Kidney epithelial cell (primary cell): ENCODE data around the genes HTR1F and PROS1.

DNA sequence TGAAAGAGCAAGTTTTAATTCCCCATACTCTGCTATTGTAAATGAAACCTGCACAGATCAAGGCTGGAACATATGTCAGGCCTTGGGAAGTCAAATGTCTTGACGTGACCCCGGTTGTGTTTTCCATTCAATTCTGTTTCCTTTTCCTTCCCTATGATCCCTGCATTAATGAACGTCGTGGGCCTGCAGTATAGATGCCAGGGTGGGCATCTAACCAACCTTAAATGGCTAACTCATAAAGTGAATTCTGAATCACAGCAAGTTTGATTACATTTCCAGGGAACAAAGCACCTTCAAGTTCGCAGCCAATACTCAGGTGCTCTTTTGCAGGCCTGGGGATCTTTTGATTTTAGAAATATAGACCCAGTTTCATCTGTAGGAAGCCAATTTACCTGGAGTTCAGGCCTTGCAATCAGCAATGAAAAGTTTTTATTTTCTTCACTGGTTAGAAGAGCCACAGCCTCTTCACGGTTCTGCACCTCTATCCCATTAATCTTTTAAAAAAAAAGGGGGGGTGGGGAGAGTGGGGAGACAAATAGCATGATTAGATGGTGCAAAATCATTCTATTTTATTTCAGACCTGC is 237.1 kb downstream of the PDZRN3 start:
- RAMPAGE, long total RNA, result no peak
- RRBS, result no CpG with 5 or more reads among the region's 6 CpGs

- RAMPAGE, long total RNA, result no peak
- RRBS, result no CpG with 5 or more reads among the region's 13 CpGs
These were observed 113.2 kb downstream of the PDZRN3 start for GRCh38 chr3:73511537-73511985.

DNA sequence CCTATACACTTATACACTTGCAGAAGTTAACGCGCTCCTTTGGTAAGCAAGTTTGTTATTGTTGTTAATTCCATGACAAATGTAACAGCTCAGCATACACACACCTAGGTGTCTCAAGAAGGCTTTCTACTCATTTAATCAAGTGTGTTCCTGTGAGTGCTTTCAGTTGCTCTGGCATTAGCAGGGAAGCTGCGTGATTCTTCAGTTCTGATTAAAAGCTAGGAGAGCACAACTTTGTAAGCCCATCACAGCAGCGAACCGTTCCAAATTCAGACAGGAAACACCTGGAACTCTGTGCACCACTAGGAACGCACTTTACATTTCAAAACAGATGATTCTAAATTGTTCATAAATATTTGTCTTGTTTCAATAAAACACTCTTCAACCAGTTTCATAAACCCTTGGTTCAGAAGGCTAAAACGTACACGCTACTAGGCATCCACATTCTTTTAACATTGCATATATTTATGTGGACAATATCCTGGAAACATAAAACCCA is 112.7 kb downstream of the PDZRN3 start:
- RAMPAGE, long total RNA, result no peak
- RRBS, result no CpG with 5 or more reads among the region's 8 CpGs

DNA sequence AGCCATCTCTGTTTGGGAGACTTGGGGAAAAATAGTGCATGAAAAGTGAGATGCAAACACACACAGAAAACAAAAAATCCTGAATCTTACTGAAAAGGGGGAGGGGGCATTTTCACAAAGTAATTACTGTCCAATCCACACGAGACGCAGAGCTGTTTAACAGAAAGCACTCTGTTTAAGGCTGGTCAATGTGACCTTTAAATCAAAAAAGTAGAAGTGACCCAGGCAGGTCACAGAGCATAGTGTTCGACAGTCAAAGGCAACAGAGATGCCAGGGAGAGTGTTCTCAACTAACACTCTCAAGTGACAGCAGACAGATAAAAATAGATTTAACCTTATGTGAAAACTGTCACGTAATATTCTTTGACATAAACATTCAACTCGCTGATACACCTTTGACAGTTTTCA is 15.6 kb downstream of the PDZRN3 start:
- RAMPAGE, long total RNA, result no peak
- RRBS, result no CpG with 5 or more reads among the region's 5 CpGs

DNA sequence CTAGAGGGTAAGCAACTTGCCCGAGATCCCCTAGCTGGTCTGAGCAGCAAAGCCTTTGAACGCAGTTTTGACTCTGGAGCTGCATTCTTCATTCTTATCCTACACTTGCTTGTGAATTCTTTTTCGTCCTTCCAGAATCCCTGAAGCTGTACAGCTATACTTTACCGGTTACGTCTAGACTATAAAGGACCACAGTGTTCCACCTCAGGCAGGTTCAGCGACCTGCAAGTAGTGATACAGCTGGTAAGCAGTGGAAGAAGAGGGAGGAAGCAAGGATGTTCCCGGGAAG is 1.1 kb downstream of the PDZRN3 start:
- RAMPAGE, long total RNA, result no peak
- RRBS, result no CpG with 5 or more reads among the region's 7 CpGs

DNA sequence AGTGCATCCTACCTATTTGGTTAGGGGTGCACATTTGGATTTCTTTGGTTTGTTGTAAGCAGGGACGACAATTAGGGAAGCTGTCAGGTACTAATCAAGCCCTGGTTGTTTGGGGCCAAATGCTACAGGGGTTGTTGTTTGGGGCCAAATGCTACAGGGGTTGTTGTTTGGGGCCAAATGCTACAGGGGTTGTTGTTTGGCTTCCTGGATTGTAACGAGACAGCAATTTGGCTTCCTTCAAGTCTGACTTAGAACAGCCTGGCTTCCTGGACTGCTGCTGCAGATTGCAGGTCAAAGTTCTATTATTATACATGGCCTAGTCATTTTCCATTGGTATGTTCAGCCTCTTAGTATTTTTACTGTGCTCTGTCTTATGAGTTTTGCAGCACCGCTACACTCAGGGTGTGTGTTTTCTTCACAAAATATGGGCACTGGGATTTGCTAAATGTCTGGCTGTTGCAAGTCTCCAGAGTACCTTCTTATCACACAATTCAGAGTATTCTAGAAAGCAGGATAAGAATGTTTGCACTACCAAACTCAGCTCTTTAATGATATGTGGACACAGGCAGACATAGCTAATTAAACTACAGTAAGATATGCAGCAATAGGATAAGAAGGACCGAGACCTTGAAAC is 202.9 kb upstream of the PDZRN3 start:
- RAMPAGE, long total RNA, result no peak
- RRBS, result no CpG with 5 or more reads among the region's 4 CpGs

GRCh38 chr3:74643664-74644143 is 29.2 kb upstream of the CNTN3 start:
- RAMPAGE, long total RNA, result no peak
- RRBS, result no CpG with 5 or more reads among the region's 5 CpGs

GRCh38 chr3:75396134-75396737 is 267.9 kb upstream of the FRG2C start:
- RAMPAGE, long total RNA, result no peak
- RRBS, result 10% methylated on average over 2 of the region's 42 CpGs

GRCh38 chr3:75502042-75502497 is 162.1 kb upstream of the FRG2C start:
- RAMPAGE, long total RNA, result no peak
- RRBS, result no CpG with 5 or more reads among the region's 7 CpGs

- RAMPAGE, long total RNA, result no peak
- RRBS, result no CpG with 5 or more reads among the region's 5 CpGs
These were observed 183.7 kb downstream of the GBE1 start for GRCh38 chr3:81577802-81578132.

GRCh38 chr3:81758646-81759223 is 2.7 kb downstream of the GBE1 start:
- RAMPAGE, long total RNA, result no peak
- RRBS, result no CpG with 5 or more reads among the region's 5 CpGs

- RAMPAGE, long total RNA, result no peak
- RRBS, result no CpG with 5 or more reads among the region's 20 CpGs
These were observed 1.1 kb downstream of the CADM2 start for GRCh38 chr3:84959756-84960499.

GRCh38 chr3:86175436-86176164 is 815.3 kb downstream of the VGLL3 start:
- RAMPAGE, long total RNA, result no peak
- RRBS, result no CpG with 5 or more reads among the region's 3 CpGs

DNA sequence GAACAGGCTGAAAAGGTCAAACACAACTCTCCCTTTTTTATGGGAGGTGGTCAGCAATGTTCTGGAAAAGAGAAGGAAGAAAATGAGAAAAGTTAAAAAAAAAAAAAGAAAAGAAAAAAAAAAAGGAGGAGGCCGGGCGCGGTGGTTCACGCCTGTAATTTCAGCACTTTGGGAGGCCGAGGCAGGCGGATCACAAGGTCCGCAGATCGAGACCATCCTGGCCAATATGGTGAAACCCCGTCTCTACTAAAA is 743.1 kb downstream of the VGLL3 start:
- RAMPAGE, long total RNA, result no peak
- RRBS, result no CpG with 5 or more reads among the region's 9 CpGs

GRCh38 chr3:87792081-87793005 is at the start of gene HTR1F:
Gene HTR1F, plus strand, starts transcription at chr3:87792706.
- RAMPAGE, long total RNA, result no peak
- RRBS, result 1% methylated on average over 7 of the region's 52 CpGs

DNA sequence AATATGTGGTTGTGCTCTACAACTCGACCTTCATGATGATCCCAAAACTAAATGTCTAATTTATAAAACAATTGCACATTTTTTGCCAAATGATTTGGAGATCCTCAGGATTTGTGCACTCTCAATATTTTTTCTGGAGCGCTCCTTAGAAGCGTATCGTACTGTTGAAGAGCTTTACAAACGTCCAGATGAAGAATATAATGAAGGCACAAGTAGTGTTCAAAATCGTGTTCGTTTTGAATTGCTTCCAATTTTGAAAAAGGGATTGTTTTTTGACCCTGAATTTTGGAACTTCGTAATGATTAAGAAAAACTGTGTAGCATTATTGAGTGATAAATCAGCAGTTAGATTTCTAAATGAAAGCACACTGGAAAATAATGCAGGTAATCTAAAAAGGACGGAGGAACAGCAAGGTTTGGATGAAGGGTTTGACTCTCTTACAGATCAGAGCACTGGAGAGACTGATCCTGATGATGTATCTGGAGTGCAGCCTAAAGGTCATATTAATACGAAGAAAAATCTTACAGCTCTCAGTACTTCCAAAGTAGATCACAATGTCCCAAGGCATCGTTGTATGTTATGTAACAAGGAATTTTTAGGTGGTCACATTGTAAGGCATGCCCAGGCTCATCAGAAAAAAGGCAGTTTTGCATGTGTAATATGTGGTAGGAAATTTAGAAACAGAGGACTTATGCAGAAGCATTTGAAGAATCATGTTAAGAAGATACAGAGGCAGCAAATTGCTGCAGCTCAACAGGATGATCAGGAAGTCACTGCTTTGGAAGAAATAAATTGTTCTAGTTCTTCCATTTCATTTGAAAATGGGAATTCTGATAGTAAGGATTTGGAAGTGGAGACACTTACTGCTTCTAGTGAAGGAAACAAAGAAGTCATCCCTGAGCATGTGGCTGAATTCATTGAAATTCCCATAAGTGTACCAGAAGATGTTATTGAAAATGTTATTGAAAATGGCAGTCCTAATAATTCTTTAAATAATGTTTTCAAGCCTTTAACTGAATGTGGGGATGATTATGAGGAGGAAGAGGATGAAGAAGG is 10.7 kb upstream of the C3orf38 start:
- RAMPAGE, long total RNA, result no peak
- RRBS, result no CpG with 5 or more reads among the region's 11 CpGs

- RAMPAGE, long total RNA, result no peak
- RRBS, result no CpG with 5 or more reads among the region's 4 CpGs
These were observed 617 bp downstream of the C3orf38 start for GRCh38 chr3:88150451-88150700.

DNA sequence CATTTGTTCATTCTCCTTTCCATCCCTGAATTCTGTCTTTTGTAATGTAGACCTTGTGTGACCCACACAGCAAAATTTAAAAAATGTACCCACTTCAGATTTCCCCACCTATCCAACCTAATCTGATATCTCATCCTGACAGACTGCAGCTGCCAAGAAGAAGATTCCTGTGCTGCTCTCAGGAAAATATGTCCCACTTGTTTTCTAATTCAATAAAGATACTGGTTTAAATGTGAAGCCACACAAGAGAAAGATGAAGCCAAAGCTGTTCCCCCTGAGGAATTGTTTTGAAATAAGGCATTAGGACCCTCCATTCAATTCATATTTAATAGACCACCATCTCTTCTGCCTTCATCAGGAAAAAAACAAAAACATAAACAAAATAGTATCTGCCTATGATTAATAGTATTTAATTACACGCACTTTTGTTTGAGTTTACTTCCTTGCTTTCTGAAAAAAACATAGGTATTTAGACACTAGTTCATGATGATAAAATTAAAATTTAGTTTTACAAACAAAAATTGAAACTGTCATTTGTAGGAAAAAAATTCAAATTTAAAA is 100.2 kb downstream of the PROS1 start:
- RAMPAGE, long total RNA, result no peak
- RRBS, result no CpG with 5 or more reads among the region's 1 CpG

DNA sequence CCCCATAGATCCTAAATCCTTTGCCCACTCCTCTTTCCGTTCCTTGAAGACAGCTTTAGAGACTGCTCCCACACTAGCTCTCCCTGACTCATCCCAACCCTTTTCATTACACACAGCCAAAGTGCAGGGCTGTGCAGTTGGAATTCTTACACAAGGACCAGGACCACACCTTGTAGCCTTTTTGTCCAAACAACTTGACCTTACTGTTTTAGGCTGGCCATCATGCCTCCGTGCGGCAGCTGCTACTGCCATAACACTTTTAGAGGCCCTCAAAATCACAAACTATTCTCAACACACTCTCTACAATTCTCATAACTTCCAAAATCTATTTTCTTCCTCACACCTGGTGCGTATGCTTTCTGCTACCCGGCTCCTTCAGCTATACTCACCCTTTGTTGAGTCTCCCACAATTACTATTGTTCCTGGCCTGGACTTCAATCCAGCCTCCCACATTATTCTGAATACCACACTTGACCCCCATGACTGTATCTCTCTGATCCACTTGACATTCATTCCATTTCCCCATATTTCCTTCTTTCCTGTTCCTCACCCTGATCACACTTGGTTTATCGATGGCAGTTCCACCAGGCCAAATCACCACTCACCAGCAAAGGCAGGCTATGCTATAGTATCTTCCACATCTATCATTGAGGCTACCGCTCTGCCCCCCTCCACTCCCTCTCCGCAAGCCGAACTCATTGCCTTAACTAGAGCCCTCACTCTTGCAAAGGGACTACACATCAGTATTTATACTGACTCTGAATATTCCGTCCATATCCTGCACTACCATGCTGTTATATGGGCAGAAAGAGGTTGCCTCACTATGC is 31.9 kb downstream of the PROS1 start:
- RAMPAGE, long total RNA, result no peak
- RRBS, result no CpG with 5 or more reads among the region's 10 CpGs

- RAMPAGE, long total RNA, result no peak
- RRBS, result under 1% methylated on average over 12 of the region's 52 CpGs
These were observed at the start of gene PROS1 for GRCh38 chr3:93973423-93974460. Gene PROS1, minus strand, starts transcription at chr3:93973896.